Fibroblast of the aortic adventitia (primary cell): ENCODE results near the genes PMCH and NFYB.

DNA sequence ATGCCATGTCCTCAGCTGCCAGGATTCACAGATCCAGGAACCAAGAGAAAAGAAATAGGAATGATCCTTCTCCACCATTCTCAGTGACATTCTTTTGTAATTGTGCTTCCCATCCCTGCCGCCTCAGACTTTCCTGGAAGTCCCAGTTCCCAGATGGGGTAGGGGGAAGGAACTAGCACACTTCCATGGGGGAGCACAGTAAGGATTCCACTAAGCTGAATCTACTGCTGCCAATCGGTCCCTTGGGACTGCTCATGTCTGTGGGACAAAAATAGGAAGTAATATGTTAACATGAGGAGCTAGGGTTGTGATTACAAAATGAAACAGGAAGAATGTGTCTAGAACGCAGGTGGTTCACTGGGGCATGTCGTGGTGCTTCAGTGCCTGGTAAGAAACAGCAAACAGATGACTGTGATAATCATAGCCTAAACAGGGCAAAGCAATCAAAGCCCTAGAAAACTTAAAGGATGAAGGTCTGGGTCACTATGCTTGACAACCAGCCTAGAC, 51.6 kb downstream of the WASHC3 start:
- CAGE, long polyA plus RNA, result no peak

DNA sequence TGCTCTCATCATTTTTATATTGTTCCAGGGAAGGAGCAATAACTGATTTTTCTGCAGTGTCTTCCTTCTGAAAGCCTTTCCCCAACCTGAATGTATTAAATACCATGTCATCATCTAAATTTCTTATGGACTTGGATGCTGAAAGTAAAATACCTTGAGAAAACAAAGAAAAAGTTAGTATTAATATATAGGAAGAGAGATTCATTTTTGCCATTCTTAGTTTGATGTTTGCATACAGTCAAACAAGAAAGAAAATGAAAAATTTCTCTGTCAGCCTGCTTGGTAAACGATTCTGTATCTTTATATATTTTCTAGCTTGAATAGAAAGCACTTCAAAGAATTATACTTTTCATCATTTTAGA, at the start of gene PMCH:
Gene PMCH, minus strand, starts transcription at position 277 of the 362 bp plus-strand sequence.
- CAGE, long polyA plus RNA, result no peak

- CAGE, long polyA plus RNA, result no peak
These were observed 115.5 kb upstream of the PMCH start for GRCh38 chr12:102313092-102313590.

GRCh38 chr12:102417687-102418202, 62.6 kb downstream of the IGF1 start:
- CAGE, long polyA plus RNA, result no peak

DNA sequence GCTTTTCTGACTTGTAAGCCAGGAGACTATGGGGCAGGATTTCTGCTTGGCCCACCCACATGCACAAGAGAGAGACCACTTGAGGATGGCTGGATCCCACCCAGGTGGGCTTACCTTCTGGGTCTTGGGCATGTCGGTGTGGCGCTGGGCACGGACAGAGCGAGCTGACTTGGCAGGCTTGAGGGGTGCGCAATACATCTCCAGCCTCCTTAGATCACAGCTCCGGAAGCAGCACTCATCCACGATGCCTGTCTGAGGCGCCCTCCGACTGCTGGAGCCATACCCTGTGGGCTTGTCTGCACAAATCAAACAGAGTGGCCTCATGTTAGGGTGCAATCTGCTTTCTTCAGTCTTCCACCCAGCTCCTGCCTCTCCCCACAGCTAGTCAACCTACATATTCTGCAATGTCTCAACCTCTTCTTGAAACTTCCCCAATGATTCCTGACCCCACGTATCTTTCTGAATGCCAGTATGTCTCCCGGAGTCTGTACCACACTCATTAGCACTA, 60.9 kb downstream of the IGF1 start:
- CAGE, long polyA plus RNA, result no peak

- CAGE, long polyA plus RNA, result no peak
These were observed 38.1 kb downstream of the PAH start for GRCh38 chr12:102878806-102879499.

- CAGE, long polyA plus RNA, result no peak
These were observed 215.3 kb downstream of the ASCL1 start for GRCh38 chr12:103172891-103173099.

DNA sequence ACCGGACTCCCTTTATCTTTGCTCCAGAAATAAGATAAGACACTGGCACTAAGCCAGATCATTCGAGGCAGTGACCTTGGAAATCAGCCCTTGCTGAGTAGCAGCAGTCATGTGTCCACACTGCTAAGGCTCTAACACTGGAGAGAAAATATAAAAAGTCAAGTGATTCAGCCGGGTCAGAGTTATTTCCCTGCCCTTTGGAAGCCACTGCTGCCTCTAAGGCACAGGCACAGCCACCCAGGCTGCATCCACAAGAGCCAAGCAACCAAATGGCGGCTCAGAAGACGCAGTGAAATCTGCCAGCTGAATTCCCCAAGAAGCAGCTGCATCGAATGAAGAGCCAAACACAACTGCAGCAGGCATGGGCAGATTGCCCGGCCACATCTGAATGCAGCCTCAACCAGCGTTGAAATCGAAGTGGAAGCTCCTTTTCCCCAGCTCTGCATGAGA, 40.7 kb downstream of the NT5DC3 start:
- CAGE, long polyA plus RNA, result no peak

DNA sequence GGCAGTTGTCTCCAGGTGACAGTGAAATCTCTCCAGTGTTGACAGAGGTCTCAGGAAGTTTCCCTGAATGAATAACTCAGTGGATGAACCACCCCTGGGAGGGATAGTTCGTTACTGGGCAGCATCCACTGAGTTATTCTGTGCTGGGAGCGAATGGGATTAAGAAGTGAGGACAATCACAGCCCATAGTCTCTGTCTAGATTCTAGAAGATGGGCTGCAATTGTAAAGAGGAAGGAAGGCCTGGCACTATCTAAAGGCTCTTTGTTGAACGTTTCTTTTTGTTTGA, 7.2 kb upstream of the NT5DC3 start:
- CAGE, long polyA plus RNA, result no peak

DNA sequence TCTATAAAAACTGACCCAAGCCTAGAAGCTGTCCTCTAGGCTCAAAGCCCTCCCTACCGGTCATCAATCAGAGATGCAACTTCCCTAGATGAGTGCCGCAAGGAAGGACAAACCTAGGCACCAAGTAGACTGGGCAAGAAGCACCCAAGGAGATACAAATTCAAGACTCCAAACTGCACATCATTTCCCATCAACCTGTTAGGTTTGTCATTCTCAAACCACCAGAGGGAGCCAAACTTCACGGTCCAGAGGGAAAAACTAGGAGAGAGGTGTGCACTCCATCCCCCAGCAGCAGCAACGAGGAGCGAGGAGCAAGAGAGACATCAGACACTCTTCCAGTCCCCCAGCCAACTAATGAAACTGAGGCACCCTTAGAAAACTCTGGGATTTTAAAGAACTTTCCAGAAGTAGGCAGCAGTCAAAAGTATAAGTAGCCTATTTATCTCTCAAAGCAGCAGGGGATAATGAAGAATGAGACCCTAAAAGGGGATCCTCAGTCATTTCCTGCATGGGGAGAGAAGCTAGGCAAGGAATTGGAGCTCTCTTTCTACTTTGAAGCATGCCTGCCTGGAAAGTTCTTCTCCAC, 37.0 kb upstream of the NT5DC3 start:
- CAGE, long polyA plus RNA, result no peak

DNA sequence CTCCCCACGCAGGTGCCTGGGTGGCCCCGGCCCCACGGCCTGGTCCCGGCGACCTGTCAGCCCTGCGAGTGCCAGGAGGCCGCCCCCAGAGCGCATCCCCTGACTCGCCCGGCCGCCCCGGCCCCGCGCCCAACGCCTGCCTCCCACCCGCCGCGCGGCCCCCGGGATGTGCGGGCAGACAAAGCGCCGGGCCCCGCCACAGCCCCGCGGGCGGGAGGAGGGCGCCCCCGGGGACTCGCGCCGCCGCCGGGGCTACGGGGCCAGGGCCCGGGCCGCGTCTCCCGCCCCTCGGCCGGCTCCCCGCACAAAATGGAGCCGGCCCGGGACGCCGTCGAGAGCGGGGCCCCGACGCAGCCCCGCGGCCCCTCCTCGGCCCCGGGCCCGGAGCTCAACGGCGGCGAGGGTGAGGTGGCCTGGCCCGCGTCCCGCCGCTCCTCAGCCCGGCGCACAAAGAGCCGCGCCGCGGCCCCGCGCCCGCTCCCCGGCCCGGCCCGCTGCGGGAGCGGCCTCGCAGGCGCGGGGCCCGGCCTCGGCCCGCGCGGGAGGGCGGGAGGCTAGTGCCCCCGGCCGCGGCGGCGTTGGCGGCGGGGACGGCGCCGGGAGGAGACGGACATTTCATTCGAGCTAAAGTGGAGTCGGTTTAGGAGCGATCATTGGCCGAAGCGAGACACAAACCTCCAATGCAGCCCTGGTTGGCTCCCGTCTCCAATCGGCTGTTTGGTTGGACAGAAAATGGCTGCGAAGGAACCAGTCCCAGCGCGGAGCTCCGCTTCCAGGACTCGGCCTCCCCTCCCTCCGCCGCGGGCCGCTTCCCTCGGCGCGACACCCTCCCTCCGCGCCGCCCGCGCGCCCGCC, at the start of gene NFYB:
Gene NFYB, minus strand, starts transcription at position 745 of the 855 bp plus-strand sequence.
- CAGE, long polyA plus RNA, result no peak

GRCh38 chr12:104138514-104139343, 719 bp upstream of the NFYB start:
- CAGE, long polyA plus RNA, result no peak

- CAGE, long polyA plus RNA, result no peak
These were observed 35.4 kb upstream of the TXNRD1 start for GRCh38 chr12:104180046-104180775.

DNA sequence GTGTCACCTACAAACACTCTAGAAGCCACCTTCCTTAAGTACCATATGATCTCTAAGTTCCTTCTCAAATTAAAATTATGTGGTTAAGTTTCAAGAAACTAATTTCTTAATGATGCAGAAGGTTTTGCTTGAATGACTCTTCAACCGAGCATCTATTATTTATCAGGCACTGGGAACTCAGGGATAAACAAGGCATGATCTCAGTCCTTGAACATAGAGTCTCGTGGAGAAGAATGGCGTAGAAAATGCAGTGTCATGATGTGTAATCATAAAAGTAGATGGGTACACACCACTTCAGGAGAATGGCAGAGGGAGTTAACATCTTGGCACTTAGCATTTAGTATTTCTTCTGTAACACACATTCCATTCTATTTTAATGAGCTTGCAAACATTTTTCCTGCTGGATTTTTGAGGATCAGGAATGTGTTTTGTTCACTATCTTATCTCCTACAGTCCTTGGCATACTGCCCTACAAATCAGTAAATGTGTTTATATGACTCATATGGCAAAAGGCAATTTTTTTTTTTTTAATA, 3.8 kb downstream of the TXNRD1 start:
- CAGE, long polyA plus RNA, result no peak

GRCh38 chr12:104318557-104319081, 15.1 kb downstream of the EID3 start:
- CAGE, long polyA plus RNA, result no peak

DNA sequence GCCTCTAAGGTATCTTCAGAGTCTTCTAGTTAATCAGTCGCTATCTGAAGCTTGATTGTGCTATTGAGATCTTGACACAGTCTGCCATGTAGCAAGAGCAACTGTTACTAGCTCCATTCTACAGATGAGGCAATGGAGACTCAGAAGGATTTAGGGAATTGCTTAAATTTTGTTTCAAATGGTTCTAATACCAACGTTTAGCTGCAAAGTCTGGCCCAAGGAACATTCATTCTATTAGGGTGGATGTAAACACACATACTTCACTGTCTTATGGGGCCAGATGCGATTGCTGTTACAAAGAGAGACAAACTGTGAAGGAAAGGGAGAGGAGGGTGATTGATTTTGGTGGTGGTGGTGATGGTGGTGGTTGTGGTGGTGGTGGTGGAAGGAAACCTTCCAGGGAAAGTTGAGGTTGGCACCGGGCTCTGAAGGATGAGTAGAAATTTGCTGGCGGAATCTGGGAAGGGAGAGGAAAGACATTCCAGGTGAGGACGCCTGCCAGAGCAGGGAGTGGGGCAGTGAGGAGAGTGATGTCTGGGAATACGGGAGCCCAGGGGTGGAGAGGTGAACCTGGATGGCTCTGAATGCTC, 15.8 kb downstream of the CHST11 start:
- CAGE, long polyA plus RNA, result no peak

GRCh38 chr12:104722904-104723132, 235.3 kb downstream of the SLC41A2 start:
- CAGE, long polyA plus RNA, result no peak

DNA sequence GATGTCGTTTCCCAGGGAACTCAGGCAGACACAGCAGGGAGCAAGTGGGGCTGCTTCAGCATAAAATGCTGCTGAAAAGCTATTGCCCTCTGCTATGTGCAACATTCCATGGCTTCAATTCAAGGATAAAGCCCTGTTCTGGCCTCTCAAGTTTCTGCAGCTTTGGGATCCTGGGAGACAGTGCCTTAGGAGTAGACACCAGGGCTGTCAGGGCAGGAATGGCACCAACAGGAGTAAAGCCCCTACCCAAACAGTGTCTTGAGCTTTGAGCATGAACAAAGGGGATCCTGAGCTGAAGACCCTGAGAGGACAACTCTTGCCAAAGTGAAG, 173.4 kb downstream of the SLC41A2 start:
- CAGE, long polyA plus RNA, result no peak

DNA sequence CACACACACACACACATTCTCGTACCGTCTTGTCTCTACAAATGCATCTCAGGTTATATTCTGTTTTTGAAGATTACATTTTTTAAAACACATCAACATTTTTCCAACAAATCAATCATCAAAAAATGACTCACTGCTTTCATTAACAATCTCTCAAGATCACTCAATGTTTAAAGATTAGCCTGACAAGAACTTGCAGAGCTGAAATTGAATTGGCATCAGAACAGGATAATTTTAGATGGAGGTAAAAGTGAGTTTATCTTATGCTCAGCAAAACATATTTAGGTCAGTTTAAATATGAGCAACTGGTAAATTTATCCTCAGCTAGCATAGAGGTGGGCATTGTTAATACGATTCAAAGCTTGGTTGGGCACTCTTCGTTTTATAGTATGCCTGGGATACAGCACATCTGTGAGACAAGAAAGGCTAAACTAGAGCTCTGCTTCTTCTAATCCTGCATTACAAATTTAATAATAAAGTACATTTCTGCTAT, 153.7 kb downstream of the SLC41A2 start:
- CAGE, long polyA plus RNA, result no peak

GRCh38 chr12:104855546-104856136, 102.4 kb downstream of the SLC41A2 start:
- CAGE, long polyA plus RNA, result no peak